Islet of Langerhans (tissue), 1 donor: ENCODE data around the gene NGLY1.

DNA sequence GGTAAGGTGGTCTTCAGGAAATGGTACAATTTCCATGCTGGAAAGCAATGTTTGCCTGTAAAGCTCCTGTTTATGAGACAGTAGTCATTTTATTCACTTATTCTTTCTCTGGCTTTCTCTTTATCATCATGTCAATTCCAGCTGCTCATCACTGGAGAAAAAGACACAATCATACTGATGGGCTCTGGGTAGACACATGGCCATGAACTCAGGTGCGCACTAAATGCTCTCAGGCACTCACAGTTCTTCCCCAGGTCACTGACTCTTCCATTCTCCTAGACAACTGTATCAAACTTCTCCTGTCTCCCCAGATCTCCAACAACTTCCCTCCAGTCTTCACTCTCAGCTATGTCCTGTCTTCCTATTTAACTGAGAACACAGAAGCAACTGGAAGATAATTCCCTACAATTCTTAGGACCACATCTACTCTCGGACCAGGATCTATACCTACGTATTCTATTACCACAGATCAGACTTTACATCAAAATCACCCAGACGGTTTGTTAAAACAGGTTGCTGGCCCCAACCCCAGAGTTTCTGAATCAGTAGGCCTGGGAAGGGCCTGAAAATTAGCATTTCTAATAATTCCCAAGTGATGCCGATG is 234.1 kb downstream of the THRB start:
- RRBS = no CpG with 5 or more reads among the region's 5 CpGs

DNA sequence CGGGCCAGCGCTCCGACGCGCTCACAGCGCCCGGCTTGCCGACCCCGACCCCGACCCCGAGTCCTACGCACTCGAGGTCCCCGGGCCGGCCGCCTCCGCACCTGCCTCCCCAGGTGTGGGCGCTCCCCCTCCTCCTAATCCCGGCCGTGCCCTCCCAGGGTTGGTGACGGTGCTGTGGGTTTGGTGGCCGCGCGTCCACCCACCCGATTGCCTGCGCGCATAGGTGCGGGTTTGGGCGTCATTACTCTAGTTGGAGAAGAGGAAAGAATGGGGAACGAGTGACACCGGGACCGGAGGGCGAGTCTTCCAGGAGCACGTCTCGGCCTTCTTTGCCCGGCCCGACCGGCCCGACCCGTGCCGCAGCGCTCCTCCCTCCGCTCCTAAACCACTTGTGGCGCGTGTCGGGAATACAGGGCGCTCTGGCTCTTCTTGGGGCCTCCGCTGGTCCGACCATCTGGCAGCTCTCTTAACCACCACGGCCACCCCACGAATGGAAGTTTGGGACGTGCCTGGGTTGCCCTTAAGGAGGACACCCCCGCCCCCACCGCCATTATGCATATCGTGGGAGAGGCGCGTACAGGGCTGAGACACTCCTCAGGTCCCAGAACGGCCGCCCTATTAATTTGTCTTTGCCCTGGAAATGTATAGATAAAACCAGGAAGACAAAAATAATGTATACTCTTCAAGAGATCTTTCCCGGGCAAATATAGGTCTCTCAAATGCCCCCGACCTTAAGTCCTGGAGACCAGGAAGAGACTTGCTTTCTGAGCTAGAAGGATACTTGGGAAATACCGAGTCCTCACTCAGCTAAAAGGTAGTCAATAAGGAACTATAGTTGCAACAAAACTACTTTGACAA is 950 bp upstream of the THRB start:
- RRBS = 7% methylated on average over 15 of the region's 62 CpGs

DNA sequence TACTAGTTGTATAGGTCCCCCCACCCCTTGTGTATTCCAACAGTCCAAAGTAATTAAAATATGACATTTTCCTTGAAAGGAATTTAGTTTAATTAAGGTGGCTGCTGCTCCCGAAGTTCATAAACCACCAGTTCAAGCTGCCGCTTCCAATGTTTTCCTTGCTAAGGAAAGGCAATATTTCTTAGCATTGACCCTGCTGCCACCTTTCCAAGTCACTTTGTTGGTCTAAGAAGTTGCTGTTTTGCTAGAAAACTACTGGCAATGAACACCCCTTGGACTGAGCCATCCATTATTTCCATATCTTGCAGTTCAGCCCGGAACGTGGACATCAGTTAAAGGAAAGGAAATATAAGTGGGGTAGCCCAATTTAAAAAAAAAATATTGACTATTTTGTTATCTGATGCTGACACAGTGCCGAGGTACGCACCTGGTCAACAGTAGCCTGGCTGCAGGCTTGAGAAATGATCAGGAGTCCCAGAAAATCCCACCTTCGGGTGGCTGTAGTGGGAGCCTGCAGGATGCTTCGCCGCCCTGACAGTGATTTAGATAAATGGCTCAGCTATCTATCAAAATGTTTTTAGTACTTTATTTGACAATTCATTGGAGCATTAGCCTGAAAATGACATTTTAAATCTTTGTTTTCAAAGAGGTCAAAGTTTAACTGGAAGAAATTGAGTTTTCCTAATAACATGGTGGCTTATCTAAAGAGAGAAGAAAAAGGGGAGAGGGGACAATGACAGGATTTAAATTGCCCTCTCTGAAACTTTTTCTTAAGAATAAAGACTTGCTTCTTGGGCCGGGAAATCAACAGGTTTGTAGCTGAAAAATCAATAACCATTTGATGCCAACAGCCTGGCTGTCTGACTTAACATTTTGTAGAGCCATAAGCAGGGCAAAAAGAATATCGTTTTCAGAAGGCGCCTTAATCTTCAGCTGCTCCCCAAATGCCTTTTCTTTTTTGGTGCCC is 1.5 kb downstream of the RARB start:
- RRBS = no CpG with 5 or more reads among the region's 12 CpGs

DNA sequence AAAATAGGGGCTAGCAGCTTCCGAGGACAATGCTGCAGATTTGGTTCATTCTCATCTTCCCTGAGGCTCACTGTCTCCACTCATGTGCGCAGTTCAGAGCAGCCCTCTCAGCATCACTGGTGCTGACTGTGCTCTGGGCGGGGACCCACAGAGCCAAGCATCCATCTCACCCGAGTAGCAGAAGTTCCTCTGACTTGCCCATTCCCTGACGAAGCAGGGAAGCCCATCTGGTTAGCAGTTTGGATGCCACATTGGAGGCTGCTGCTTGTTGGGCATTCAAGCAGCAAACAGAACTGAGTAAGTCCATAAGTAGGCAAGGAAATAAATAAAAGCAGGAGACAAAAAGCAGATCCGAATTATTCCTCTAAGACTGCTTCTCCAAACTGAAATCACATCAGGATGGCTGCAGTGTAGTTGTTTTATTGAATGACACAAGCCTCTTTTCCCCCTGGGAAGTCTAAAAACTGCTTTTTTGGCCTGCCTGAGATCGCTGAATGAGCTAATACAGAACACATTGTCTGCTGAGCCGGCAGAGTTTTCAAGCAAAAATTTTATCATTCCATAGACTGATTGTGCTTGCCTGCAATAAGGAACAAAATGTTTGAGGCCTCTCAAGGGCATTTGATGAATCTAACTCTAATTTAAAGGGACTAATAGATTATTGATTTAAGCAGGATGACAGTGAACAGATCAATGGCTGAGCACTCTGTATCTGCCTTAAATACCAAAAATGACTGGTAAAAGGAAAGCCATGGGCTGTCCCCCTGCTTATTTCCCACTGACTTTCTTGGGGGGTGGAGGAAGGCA is 27.7 kb downstream of the RARB start:
- RRBS = no CpG with 5 or more reads among the region's 8 CpGs

- RRBS = 5% methylated on average over 21 of the region's 72 CpGs
Measured at GRCh38 chr3:25782520-25783531, at the start of gene NGLY1. TSS of gene NGLY1 (minus strand) at chr3:25783443.

DNA sequence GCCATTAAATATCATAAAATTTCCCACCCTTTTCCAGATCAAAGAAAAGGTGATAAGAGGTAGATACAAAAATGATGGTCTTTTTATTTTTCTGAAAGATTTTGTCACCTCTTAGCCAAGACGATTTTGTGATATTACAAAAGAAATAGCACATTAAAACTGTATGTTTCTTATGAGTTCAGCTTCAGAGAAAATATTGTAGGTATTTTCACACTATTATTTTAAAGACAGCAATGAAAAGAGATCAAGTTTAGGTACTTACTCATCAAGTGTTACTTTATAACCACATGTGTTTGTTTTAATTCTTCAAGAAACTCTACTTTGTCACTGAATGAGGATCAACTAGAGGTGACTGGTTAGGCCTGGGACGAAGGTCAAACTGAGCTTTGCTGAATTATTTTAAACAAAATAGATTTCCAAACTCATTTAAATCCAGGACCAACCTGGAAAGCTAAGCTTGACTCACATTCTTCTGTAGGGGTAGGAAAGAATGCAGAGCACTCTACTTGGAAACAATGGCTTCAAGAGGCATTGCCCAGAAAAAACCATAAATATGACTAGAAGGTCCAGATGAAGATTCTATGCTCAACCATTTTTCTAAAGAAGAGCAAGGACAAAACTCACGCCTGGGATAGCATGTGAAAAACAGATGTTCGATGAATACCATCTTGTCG is 1.3 kb upstream of the OXSM start:
- RRBS = no CpG with 5 or more reads among the region's 5 CpGs

DNA sequence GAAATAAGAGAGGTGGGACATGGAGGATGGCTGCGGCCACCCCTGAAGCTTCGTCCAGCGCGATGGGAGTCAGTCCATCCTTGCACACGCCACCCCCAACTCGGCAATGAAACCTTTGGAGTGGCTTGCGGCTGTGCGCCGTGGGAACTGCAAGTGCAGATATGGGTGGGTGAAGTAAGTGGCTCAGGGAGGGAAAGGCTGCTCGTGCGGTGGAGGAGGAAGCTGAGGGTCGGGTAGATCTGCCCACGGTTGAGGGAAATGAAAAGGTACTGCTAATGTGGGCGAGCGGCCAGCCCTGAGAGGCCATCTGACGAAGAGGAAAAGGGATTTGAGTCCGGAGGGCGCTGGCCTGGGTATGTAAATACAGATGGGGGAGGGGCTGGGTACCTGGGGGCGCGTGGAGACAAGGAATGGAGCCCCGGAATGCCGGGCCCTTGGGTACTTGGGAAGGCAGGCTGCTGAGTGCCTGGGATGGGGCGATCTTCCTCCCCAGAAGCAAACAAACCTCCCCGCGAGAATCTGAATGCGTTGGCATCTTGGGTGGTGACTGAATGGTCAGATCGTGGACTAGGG is 1.2 kb downstream of the LRRC3B start:
- RRBS = 4% methylated on average over 5 of the region's 27 CpGs

- RRBS = no CpG with 5 or more reads among the region's 2 CpGs
Measured at GRCh38 chr3:27479761-27480442, 4.3 kb downstream of the SLC4A7 start.

DNA sequence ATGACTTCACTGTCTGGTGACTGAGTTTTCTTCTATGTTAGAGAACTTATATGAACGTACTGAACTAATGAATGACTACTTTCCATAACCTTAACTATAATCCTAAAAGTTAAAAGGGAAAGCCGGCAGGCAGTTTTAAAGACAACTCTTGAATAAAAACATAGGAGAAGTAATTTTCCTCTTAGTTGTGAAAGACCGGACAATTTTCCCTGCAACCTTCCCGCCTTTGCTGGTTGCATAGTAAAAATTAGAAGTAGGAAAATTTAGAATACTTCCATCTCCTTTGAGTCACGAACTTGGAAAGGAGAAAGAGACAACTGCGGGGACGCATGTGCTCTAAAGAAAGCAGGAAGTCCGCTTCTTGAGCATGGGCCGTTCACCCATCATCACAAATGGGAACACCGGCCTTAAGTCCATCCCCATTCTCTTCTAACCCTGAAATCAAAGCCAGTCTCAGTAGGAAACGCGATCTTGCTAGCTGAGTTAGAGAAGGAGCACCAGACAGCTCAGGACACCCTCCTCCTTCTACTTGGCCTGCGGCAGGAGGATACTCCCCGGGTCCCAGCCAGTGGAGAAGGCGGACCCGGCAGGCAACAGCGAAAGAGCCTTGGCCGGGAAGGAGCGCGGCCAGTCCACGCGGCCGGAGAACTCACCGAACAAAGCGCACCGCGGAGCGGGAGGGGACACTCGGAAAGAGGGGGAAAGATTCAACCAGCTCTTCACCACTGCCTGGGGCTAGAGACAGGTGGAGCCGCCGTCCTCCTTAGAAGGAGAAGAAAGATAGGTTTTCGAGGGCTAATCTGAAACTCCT is 1.1 kb downstream of the SLC4A7 start:
- RRBS = no CpG with 5 or more reads among the region's 32 CpGs

- RRBS = no CpG with 5 or more reads among the region's 3 CpGs
Measured at GRCh38 chr3:27622915-27623323, 99.2 kb downstream of the EOMES start.

- RRBS = no CpG with 5 or more reads among the region's 12 CpGs
Measured at GRCh38 chr3:27719842-27720268, 2.3 kb downstream of the EOMES start.

GRCh38 chr3:28575814-28576902 is 227.5 kb upstream of the AZI2 start:
- RRBS = 4% methylated on average over 23 of the region's 77 CpGs

- RRBS = no CpG with 5 or more reads among the region's 5 CpGs
Measured at GRCh38 chr3:28745813-28746401, 397.3 kb upstream of the AZI2 start.

DNA sequence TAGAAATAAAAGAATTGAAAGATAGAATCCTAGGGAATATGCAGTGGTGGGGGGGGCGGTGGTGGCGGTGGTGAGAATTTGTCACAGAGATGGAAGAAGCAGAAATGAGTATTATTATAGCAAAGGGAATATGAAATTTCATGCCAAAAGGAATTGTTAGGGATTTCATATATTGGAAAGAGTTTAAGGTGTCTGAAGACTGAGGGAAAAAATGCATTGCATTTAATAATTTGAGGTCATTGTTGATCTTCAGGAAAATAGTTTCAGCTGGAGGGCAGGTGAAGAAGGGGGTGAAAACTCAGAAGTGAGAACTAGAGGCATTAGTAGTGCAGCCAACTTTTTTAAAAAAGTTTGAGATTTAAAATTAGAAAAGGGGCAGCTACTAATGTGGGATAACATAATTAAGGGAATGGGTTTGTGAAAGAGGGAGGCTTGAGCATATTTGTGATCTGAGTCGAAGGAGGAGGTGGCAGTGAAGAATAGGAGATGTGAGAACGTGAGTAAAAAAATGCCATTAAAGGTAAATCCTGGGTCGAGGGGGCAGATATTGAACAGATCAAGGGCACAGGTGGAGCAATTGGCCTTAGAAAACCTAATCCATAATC is 28.8 kb downstream of the RBMS3 start:
- RRBS = no CpG with 5 or more reads among the region's 5 CpGs

DNA sequence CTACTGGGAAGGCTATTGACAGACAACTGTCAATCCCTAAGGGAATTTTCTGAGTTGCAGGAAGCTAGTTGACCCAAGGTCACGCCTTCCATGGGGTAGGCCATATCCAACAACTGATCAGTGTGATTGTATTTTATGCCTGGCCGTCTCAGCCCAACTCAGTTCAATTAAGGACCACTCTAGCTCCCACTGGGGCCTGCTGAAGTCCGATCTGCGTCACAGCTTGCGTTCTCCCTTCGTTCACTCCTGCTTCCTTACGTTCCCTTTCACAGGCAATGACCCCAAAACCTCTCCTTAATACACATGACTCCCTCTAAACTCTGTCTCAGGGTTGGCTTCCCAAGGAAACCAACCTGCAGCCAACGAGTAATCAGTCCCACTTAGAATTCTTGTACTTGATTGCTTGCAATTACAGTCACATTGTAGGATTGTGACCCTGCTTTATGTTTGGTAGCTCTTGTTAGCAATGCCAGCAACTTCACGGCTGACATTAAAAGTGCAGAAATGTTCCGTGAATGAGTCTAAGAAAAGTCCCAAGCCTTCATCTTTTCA is 428.1 kb downstream of the RBMS3 start:
- RRBS = no CpG with 5 or more reads among the region's 10 CpGs

DNA sequence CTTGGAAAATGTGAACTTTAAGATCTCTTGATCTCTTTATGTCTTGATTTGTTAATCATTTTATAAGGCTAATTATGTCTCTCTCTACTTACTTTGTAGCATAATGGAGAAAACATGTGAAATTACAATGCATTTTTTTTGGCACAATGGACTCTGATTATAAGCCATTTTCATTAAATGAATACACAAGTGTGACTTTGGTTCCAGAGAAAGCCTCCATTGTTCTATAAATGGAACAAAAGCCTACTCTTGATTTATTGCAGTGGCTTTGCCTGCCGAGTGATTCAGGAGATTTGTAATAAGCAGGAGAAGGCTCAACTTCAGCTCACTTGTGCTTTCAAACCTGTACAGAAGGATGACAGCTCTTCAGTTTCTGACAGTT is 439.0 kb upstream of the TGFBR2 start:
- RRBS = no CpG with 5 or more reads among the region's 1 CpG

DNA sequence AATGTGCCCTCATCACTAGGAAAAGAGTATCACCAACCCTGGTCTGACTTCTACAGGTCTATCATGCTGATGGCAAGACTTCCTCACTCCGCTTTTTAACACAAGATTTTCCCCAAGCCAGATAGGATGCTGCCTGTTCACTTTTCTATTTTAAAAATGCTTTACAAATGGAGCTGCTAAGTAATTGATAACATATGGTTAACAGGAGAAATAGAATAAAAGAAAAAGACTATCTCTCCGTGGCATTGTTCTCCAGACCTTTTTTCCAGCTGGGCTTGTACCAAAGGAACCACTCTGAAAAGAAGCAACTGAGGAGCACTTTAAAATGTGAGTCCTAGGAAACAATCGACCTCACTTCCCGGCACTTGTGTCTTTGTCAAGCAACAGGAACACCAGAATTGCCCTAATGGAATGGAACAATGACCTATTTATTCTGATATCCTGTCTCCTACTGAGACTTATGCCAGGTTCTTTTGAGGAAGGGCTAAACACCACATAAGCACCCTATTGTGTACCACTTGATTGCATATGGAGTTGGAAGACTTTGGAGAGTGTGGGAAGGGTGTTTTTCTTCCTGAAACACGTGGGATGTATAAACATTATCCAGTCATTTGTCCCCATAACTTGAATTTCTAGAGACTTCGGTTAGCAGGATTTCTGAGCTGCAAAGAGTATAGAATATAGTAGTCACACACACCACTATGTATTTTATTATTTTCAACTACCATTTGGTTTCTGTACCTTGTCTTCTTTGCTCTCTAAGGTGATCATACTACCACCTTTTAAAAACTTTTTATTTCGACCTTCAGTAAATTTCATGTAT is 56.8 kb upstream of the TGFBR2 start:
- RRBS = no CpG with 5 or more reads among the region's 7 CpGs

- RRBS = no CpG with 5 or more reads among the region's 4 CpGs
Measured at GRCh38 chr3:30638778-30639403, 32.5 kb downstream of the TGFBR2 start.